ENCODE measurements around the gene CHURC1.

DNA sequence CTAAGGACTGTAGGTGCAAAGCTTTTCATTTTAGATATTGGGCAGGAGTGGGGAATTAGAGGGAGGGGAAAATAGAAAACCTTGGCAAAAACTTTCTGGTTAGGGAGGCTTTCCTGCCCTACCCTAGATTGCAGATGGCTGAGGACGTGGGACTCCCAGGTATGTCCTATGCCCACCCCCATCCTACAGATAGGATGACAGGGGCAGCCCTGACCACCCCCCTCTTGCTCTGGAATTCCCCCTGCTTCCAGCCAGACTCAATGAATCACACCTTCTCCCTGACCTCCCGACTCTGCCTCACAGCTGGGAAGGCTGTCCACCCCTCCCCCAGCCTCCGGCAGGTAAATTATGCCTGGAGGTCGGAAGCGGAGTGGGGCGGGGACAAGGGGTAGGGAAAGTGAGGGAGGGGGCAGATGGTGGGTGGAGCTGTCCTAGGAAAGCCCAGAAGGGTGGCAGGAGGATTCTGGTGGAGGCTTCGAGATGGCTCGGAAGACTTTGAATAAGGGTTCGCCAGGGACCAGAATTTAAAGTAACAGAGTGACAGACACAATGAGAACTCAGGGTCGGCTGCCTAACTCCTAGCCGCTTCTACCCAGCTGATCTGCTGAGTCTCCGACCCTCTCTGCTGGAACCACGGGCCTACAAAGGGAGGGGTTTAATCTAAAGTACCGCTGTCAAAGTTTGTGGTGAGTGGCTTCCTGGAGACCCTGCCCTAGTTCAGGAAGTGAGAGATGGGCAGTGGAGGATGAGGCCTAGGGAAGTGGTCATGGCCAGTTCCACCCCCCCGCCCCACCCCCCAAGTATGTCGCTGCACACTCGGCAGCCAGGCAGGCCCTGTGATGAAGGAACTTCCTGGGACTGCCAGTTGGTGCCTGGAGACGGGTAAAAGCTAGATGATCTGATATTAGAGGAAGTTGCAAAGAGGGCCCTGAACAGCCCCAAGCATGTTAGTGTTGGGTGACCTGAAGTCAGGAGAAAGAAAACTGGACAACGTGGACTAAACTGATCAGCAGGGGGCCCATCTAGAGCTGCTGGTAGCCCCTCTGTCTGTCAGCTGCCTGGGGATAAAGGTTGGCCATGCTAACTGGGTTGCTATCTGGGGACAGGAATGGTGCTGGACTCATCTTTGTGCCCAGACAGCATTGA is 4.2 kb downstream of the PLEKHG3 start:
- RRBS, result no CpG with 5 or more reads among the region's 19 CpGs

GRCh38 chr14:64717645-64718486 is 13.6 kb downstream of the PLEKHG3 start:
- RRBS, result no CpG with 5 or more reads among the region's 10 CpGs

GRCh38 chr14:64734730-64735448 is 30.7 kb downstream of the PLEKHG3 start:
- RRBS, result no CpG with 5 or more reads among the region's 15 CpGs

DNA sequence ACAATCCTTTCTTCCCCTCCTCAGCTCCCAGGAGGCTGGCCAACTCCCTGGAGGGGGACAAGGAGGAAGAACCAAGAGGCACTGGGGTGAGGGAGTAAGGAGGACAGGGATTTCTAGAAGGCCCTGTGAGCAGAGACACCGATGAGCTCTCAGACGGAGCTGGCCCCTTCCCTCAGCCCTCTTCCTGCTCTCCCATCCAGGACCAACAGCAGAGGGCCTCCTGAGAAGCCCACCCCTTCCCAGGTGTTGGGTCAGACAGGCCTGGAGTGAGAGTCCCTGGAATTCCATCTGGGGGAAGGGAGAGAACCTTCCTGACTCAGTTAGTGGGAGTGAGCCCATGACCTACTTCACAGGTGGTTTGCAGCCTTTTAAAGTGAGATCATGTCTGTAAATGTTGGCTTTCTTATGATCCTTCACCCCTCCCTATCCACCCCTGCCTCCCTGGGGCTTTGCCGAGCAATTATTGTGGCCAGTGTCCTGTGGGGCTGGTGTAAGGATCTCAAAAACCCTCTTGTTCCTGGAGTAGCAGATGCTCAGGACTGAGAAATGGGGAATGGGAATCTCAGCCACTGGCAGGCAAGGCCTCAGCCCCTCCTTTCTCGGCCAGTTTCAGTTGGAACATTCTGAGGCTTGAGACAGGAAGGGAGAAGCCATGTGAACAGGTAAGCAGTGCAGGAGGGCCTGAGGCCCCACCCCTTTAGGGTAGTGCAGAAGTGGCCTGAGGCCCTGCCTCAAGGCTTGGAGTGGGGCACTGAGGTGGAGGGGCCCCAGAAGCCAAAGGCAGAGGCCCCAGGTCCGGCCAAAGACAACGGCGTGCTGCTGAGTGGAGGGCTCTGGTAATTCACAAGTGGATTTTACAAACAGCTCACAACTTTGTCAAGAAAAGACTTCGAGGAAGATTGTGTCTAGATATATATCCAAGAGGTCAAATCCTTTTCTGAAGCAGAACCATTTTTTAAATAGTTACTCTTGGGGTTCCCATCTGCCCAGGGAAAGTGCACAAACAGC is 53.8 kb downstream of the PLEKHG3 start:
- RRBS, result no CpG with 5 or more reads among the region's 8 CpGs

DNA sequence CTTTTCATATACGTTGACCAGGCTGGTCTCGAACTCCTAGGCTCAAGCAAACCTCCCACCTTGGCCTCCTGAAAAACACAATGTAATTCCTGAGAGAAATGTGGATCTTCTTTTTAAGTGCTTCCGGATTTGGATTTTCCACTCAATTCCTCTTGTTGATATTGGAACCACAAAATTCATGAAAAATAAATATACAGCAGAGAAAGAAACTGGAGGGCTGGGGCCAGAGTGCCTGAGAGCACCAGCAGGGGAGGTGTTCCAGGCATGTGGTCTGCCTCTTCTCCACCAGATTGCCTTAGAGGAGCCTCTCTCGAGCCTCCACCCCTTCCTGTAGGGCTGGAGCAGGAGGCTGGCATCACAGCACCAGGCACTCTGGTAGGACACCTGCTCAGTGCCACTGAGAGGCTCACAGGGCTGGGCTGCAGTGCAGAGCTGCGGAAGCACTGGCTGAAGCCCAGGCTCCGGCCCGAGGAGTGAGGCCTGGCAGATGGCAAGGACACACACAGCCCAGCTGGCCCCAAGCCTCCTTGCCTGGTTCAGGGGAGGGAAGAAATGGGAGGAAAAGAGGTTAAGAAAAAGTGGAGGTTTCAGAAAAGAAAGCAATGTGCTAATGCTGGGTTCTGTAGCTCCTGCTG is 24.1 kb downstream of the SPTB start:
- RRBS, result no CpG with 5 or more reads among the region's 7 CpGs

DNA sequence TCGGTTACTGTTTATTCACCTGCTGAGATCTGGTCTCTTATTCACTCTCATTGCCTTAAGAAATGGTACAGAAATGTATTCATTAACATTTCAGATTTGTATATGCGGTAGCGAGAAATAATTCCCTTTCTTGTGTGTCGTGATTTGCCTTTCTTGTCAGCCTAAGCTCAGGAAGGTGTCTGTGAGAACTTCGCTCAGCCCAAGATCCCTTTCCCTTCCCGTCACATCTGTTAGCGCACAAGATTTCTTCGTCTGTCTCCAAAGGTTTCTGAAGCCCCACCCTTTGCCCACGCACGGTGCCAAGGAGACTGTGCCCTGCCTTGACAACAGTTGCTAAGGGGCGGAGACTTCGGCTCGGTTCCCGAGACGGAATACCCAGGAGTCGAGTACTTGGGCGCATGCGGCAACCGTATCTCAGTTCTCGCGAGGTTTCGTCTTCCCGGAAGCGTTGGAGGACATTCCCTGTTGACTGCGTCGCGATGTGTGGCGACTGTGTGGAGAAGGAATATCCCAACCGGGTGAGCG is at the start of gene CHURC1:
CHURC1 (plus strand) TSS at position 439 of the 525 bp plus-strand sequence.
- RRBS, result 4% methylated on average over 5 of the region's 30 CpGs

GRCh38 chr14:64950836-64951607 is 8.5 kb upstream of the GPX2 start:
- RRBS, result no CpG with 5 or more reads among the region's 16 CpGs

- RRBS, result no CpG with 5 or more reads among the region's 8 CpGs
Measured at GRCh38 chr14:64972922-64973345, 798 bp upstream of the RAB15 start.

GRCh38 chr14:65287018-65288198 is 125.1 kb upstream of the FUT8 start:
- RRBS, result 58% methylated on average over 3 of the region's 34 CpGs

- RRBS, result no CpG with 5 or more reads among the region's 6 CpGs
Measured at GRCh38 chr14:65846838-65847513, 434.4 kb downstream of the FUT8 start.

GRCh38 chr14:66425576-66425934 is 60.6 kb upstream of the CCDC196 start:
- RRBS, result no CpG with 5 or more reads among the region's 3 CpGs

DNA sequence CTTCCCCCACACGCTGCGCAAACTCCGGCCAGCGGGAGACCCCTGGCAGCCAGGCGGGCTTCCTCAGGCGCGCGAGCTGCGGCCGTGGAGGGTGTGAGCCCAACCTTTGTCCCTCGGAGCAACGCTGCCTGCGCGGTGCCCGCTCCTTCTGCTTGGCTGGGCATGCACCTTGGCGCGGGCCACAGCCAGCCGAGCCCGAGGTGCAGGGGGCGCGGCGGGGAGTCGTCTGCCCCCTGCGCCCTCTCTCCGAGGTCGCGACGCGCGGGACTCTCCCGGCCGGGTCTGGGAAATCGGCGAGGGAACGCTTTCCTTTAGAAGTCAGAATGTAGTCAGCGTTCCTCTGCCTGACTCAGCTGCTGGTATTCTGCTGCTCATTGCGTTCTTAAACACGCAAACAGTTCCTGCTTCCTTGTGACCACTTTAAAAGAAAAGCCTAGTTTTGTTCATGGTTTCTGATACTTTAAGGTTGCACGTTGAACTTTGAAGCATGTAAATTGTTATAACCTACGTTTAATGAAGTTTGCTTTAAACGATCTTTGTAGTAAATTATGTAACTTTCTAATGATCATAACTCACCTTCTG is 483 bp downstream of the PALS1 start:
- RRBS, result no CpG with 5 or more reads among the region's 41 CpGs

DNA sequence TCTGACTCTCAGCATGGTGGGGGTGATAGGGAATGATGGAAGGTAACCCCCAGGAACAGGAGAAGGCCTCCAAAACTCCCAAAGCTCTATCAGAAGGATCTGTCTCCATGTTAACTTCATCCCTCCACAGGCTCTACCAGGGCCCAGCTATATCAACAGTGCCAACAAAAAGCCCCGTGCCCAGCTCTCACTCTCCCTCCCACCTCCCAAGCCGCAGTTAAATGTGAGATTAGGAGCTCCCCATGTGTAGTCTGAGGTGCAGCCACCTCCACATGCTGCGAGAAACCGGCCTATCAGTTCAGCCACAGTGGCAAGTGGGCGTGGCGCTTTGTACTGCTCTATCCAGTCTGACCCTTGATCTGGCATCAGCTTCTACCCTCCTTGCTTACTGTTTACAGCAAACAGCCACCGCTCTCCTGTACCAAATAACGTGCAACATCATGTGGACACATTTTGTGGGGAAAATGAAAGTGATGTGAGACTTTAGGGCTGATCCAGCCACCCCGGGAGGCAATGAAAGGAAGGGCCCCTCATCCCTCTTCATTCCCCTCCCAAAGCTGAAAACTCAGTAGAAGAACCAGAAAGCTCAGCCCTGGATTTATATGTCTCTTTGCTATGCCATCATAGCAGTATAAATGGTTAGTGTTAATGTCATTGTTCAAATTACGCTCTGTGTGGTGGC is 1.6 kb downstream of the PLEK2 start:
- RRBS, result no CpG with 5 or more reads among the region's 10 CpGs

DNA sequence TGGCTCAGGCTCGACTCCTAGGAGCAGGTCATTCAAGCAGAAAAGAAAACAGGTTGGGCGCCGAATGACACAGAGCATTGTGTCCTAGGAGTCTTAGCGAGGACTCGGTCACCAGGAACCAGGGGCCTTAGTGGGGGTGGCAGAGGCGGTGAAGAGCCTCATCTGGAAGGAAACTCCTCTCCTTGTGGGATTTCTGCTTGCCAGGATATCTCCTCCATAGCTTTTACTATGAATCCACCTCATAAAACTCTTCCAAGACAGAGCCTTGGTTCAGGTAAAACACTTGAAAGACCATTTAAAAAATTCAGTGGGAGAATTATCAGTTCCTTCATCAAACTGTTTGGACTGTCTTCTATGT is 699 bp downstream of the PLEKHH1 start:
- RRBS, result no CpG with 5 or more reads among the region's 6 CpGs

DNA sequence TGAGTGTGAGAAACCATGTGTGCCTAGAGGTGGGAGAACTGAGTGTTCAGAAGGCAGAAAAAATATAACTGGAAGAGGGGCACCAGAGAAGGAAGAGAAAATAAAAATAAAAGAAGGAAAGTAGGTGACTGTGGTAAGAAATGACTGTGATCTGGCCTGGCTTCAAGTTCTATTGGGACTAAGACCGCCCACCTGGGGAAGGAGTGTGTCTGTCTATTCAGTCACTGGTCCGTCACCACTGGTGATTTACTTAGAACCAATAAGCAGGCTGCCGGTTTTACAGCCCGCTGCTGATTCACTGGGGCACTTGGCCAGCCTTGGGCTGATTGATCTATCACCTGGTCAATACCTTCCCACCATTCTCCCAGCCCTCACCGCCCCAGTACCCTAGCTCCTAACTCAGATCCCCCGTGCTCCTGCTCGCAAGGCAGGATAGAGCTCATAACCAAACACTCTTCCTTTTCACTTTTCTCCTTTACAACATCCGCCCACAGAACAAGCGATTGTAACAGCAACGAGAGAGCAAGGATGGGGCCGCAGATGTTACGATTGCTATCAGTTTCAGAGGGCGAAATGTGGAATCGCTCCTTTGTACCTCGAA is 815 bp downstream of the RDH11 start:
- RRBS, result no CpG with 5 or more reads among the region's 15 CpGs

DNA sequence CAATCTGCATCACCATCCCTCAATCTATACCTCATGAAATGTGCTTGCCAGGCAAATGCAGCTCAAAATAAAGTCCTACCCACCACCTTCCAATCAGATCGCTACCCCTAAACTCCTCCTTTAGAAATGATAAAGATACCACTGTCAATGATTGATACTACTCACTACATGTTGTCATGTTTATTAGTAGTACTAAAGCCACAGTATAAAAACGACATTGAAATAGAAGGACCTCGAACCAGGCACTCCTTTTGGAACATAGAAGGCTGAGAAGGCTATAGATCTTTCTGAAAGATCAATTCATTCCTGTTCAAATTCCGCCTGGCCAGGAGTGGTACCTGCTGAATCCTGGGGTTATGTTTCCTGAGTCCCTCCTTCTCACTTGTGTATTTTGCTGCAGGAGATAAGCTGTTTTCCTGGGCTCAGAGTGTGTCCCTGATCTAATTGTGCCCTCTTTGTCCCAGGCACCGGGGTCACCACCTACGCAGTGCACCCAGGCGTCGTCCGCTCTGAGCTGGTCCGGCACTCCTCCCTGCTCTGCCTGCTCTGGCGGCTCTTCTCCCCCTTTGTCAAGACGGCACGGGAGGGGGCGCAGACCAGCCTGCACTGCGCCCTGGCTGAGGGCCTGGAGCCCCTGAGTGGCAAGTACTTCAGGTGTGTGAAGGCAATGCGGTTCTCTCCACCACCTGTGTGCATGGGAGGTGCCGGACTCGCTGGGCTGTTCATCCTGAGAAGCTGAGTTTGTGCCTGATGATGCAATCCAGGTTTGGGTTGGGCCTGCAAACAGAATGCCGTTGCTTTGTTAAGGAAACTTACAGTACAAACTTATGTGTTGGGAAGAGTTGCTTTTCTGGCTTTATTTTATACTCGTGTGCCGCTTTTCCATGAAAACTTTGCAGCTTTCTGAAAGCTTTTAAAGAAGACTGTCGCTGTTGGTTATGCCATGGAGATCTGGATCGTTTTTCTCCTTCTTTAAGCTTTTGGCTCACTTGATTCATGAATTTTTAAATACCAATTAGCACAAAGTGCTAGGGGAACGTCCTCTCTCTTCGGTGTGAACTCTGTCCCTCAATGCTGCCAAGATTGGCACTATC is 27.4 kb downstream of the RDH12 start:
- RRBS, result 70% methylated on average over 6 of the region's 25 CpGs

GRCh38 chr14:67733770-67734268 is 32.1 kb downstream of the RDH12 start:
- RRBS, result no CpG with 5 or more reads among the region's 5 CpGs

GRCh38 chr14:67775678-67776394 is 40.6 kb downstream of the ZFYVE26 start:
- RRBS, result no CpG with 5 or more reads among the region's 5 CpGs

Data from UCH-1 (cell line).